Parietal lobe (tissue), 2 donors: ENCODE measurements around a stretch of chr18.

DNA sequence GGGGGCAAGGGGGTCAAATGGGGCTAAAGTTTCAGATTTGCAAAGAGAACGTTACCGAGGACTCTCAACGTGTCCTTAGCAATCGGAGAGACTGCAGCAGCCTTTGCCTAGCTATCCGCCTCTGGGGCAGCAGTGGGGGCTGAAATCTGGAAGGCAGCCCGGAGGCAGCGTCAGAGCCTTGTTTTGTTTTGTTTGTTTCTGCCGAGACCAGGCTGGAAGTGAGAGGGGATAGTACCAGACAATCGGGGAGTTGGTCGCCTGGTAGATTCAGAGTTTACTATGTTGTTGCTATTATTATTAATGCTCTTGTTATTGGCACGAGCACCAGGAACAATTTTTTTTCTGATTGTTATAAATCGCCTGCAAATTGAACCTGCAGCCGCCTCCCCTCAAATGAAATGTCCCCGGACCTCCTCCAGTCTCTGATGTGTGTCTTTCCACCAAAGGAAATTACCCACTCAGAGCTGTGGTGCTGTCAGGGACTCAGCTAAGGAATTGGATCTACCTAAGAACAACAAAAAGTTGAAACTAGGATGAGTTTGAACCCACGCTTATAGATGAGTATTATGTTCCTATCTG is 1.4 kb downstream of the CDH20 start:
- RAMPAGE, long total RNA = no peak

DNA sequence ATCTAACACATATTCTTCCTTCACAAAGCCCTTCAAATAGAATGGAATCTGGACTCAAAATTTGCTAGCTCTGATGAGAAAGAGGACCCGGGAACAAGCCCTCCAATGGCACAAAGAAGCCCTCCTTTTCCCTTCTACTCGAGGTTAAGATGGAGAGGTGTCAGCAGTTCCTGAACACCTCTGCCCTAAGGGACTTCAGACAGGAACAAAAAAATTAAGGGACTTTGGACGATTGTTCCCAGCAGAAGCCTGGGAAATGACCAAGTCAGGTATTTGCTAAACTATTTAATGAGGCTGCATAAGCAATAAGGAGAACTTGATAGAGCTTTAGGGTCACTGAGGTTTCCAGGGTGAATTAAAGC is 157.4 kb downstream of the RNF152 start:
- RAMPAGE, long total RNA = no peak

GRCh38 chr18:61743112-61743488 is 149.7 kb downstream of the RNF152 start:
- RAMPAGE, long total RNA = no peak

DNA sequence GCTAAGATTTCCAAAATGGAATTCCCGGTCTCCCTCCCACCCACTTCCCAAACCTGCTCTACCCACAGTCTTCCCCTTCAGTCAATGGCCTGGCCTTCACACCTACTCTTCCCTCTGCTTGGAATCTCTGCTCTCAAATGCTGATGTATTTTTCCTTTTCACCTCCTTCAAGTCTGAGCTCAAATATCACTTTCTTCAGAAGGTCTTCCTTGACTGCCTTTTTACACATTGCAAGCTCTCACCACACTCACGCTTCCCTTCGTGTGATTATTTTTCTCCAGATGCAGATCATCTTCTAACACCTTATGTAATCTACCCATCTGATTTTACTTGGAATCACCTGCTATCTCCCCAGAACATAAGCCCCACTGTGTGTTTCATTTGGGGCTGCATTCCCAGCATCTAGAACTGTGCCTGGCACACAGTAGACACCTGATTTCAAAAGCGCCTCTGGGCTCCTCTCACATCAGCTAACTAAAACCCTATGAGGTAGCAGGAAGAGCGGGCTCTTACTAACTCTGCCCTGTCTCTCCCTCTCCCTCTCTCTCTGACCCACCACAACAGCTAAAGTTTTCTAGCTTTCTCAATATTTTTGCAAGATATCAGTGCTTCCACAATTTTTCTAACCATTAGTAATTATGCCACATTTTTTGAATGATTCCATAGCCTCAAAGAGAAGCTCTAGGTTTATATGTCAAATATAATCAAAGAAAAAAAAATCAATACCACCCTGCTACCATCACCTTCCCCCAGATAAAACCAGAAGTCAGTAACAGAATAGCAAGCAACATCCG is 44.9 kb downstream of the RNF152 start:
- RAMPAGE, long total RNA = no peak

DNA sequence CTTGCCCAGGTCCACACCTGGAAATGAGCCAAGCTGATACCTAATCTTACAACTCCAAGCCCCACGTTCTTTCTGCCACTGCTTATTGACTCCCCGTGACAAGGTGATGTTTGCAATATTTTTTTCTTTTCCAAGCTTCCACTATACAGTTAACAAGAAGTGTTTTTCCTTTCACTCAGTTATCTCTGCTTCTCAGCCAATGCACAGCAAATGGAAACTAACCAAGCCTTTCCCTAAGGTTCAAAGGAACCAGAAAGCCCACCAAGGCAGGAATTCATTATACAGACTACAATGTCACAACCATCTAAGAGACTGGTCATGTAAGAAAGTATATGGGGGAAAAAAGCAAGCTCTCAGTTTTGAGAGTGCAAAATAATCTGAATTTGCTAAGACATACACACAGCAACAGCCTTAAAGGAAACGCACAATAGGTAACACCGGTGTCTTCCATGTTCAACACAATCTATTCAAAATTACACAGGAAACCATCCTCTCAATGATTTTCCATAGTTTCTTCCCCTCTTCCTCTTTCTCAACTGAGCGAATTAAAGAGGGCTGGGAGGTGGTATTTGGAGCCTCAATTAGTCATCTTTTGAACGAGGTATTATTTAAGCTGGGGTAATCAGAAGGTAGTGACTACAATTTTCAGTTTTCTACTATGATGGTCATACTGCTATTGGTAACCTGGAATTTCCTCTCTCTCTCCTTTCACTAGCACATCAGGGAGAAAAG is 38.6 kb downstream of the RNF152 start:
- RAMPAGE, long total RNA = no peak

- RAMPAGE, long total RNA = no peak
These were observed 348 bp downstream of the RNF152 start for GRCh38 chr18:61892466-61892852.

- RAMPAGE, long total RNA = no peak
These were observed 40.1 kb downstream of the PIGN start for GRCh38 chr18:62146779-62147209.

- RAMPAGE, long total RNA = no peak
These were observed 1.2 kb downstream of the RELCH start for GRCh38 chr18:62188382-62188612.

- RAMPAGE, long total RNA = no peak
These were observed 24.5 kb upstream of the TNFRSF11A start for GRCh38 chr18:62300535-62301063.

GRCh38 chr18:62312843-62313692 is 12.0 kb upstream of the TNFRSF11A start:
- RAMPAGE, long total RNA = no peak

DNA sequence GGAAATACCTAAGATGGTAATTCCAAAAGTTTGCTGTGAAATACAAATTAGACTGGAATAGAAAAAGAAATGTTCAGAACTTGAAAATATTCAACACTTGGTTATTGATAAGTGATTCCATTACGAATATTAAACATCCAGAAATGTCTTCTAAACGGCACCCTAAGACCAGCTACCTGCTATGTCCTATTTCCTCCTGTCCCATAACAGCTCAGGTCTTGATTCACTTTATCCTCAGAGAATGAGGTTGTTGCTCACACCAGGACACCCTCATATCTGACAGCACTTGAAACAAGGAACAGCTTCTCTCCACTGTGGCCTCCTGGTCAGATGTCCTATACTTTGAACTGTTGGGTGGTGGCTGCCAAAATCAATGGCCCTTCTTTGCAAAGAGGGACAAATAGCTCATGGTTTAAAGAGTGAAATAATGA is 24.3 kb upstream of the ZCCHC2 start:
- RAMPAGE, long total RNA = no peak

- RAMPAGE, long total RNA = no peak
These were observed 48.3 kb downstream of the ZCCHC2 start for GRCh38 chr18:62571042-62571534.

GRCh38 chr18:62621395-62622052 is 93.8 kb upstream of the PHLPP1 start:
- RAMPAGE, long total RNA = no peak

DNA sequence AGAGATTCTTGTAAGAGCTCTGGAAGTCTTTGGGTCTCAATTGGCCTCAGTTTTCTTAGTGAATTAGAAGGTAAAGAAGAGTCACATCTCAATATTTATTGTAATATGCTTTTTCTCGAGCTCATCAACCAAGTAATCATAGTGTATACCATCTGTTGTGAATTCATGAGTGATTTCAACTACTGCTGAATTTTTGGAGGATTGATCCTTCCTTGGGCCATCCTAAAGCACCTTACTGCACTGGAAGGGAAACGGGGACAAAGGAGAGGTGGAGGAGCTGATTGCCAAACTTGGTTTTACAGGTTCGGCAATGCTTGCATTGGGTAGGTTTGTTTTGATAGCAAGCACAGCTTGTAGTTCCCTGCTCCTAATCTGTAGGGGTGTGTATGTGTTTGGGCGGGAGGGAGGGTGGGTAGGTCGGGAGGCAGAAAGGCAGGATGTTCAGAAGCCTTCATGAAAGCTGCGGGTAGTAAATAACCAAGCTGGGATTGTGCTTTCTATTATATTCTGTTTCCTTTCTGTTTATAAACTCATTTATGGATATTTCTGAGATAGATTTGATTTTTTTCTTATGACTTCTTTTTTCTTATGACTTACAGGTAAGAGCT is 24.5 kb downstream of the PHLPP1 start:
- RAMPAGE, long total RNA = no peak

- RAMPAGE, long total RNA = no peak
These were observed 86.5 kb downstream of the PHLPP1 start for GRCh38 chr18:62801885-62802248.

GRCh38 chr18:62877331-62877968 is 162.1 kb downstream of the PHLPP1 start:
- RAMPAGE, long total RNA = no peak

DNA sequence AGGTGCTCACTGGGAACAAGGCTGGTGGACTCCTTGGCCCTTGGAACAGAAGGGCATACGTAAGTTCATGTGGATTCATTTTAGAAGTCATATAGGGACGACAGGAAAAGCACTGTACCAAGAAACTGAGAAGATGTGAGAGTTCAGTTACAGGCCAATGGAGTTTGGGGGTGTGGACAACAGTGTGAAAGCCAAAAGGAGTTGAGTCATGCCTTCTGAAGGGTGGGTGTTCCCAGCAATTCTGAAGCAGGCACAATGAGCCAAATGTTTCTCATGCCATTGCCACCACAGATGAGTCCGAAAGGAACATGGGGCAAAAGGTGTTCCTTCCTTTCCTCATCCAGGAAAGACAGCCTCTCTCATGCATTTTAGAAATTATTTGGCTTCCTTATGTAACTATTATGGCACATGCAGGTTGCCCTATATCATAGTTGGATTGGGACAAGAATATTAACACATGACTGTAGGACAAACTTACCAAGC is 166.4 kb downstream of the PHLPP1 start:
- RAMPAGE, long total RNA = no peak

DNA sequence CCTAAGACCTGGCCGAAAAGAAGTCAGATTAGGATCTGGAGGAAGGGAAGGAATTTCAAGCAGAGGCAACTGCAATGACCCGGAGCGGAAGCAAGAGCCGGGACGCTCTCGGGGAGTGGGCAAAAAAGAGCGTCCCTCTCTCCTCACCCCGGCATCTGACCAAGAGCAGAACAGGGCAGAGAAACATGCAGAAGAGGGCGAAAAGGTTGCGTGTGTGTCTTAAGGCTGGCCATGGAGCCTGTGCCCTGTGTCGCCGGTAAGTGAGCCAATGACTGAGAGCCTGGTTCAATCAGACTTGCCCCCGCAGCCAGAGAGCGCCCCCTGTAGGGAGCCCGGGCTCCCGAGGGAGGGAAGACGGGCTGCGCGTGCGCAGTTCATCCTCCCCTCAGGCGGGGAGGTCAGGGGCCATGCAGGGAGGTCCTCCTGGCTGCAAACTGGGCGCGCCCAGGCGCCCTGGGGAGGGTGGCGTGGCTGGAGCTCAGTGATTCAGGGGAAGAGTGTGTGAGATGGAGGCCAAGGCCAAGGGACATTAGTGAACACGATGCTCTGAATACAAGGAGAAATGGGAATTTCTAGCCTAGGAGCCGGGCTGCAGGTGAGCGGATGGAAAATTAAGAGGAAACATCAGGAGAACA is 276.6 kb downstream of the PHLPP1 start:
- RAMPAGE, long total RNA = no peak

- RAMPAGE, long total RNA = no peak
These were observed 284.0 kb downstream of the PHLPP1 start for GRCh38 chr18:62999365-62999779.

DNA sequence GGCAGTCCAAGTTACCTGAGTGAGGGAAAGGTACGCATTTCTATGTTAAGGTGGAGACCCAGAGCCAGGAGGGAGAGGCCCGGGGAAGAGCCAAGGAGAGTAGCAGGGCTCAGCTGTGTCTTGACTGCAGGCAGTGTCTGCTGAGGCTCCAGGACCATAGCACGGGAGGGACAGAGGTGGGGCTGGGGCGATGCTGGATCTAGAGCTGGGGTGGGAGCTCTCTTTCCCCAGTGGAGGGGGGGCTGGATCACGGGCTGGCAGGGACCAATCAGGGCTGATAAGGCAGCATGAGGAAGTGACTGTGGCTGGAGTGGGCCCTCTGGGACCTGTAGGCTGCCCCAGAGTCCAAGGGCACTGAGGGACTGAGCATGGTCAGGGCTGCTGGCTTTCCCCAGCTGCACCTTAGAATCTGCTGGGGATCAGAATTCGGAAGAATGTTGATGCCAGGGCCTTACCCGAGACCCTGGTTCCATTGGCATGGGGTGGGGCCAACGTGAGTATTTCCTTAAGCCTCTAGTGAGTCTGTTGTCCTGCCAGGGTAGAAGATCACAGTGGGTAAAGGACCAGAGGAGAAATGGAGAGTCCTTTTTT is 289.4 kb downstream of the PHLPP1 start:
- RAMPAGE, long total RNA = no peak